Spleen (tissue), 7 donors: ENCODE results near the genes ADAMTS14, SLC29A3 and C10orf105.

GRCh38 chr10:70404648-70405123 is 741 bp downstream of the EIF4EBP2 start:
- PRO-cap, 4 experiments = peak in 4 of 4 experiments; most common plus-strand start chr10:70405018 (in 2); most common minus-strand start chr10:70405041 (in 2)
- RAMPAGE, long total RNA, 4 experiments = no peak in any of the 4 experiments

- PRO-cap, 4 experiments = no peak in any of the 4 experiments
- RAMPAGE, long total RNA, 4 experiments = no peak in any of the 4 experiments
These were observed 13.9 kb downstream of the EIF4EBP2 start for GRCh38 chr10:70417719-70418344.

DNA sequence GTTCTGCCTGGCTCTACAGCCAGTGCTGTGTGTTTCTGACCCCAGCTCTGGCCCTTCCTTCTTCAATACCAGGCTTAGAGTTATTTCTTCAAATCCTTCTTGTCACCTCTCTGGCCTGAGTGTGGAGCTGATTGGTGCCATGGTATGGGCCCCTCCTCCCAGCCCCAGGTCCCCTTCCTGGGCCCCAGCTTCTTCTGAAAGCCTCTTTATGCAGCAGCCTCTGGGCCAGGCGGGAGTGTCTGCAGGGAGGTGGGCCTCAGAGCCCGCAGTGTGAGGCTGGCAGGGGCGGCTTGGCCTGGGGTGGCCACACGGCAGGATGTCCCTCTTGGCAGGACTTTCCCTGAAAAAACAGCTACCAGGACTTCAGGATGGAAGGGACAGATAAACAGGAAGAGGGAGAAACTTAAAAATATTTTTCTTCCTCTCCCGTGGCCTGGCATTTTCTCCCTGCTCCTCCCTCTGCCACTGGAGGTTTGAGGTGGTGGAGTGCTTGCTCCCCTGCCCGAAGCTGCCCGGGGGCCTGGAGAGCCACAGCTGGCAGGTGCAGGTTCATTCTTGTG is 20.7 kb downstream of the PALD1 start:
- PRO-cap, 4 experiments = peak in 3 of 4 experiments; most common plus-strand start position 465 of the sequence (in 3); most common minus-strand start position 241 of the sequence (in 1)
- RAMPAGE, long total RNA, 4 experiments = no peak in any of the 4 experiments

- PRO-cap, 4 experiments = peak in 3 of 4 experiments; most common plus-strand start chr10:70603773 (in 1); most common minus-strand start chr10:70603502 (in 1)
- RAMPAGE, long total RNA, 4 experiments = no peak in any of the 4 experiments
These were observed 931 bp upstream of the PRF1 start for GRCh38 chr10:70603182-70604161.

DNA sequence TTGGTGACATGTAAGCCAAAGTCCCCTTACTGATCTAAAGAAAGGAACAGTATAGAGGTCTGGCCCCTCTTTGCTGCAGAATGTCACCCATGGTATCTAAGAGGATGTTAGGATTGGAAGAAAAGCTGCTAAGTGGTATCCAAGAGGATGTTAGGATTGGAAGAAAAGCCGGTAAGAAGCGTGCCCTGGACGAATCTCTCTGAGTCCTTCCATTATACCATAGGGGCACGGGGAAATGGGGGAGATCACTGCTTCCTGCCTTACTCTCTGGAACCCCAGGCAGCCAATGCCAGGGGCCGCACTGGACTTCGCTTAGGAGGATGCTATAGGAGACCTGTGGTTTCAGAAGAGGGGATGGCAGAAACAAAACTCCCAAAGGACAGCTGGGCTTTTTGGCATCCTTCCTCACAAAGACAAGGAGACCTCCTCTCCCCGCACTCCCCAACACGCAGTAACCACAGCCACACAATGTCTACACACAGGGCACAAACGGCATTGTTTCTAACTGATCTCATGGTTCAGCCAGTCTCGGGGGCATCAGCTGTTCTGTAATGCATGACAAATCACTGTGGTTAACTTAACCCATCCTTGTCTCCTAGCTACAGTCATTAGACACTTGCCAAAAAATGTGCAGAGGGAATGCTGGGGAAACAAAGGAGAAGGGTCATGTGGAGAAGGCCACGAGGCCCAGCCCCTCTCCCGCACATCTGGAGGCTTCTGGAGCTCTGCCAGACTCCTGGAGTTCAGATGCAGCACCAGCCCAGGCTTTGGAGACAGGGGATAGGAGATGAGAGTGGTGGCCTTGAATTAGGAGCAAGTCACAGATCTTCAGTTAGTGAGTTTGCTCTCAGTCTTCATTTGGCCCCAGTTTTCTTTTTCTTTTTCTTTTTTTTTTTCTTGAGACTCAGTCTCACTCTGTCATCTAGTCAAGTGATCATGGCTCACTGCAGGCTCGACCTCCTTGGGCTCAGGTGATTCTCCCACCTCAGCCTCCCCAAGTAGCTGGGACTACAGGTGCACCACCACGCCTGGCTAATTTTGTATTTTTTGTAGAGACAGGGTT is 7.6 kb upstream of the ADAMTS14 start:
- PRO-cap, 4 experiments = no peak in any of the 4 experiments
- RAMPAGE, long total RNA, 4 experiments = no peak in any of the 4 experiments

GRCh38 chr10:70671876-70673075 is at the start of gene ADAMTS14:
Gene ADAMTS14 (plus strand): TSS chr10:70672506.
- PRO-cap, 4 experiments = no peak in any of the 4 experiments
- RAMPAGE, long total RNA, 4 experiments = no peak in any of the 4 experiments

GRCh38 chr10:71252176-71252577 is 39.8 kb downstream of the UNC5B start:
- PRO-cap, 4 experiments = no peak in any of the 4 experiments
- RAMPAGE, long total RNA, 4 experiments = no peak in any of the 4 experiments

DNA sequence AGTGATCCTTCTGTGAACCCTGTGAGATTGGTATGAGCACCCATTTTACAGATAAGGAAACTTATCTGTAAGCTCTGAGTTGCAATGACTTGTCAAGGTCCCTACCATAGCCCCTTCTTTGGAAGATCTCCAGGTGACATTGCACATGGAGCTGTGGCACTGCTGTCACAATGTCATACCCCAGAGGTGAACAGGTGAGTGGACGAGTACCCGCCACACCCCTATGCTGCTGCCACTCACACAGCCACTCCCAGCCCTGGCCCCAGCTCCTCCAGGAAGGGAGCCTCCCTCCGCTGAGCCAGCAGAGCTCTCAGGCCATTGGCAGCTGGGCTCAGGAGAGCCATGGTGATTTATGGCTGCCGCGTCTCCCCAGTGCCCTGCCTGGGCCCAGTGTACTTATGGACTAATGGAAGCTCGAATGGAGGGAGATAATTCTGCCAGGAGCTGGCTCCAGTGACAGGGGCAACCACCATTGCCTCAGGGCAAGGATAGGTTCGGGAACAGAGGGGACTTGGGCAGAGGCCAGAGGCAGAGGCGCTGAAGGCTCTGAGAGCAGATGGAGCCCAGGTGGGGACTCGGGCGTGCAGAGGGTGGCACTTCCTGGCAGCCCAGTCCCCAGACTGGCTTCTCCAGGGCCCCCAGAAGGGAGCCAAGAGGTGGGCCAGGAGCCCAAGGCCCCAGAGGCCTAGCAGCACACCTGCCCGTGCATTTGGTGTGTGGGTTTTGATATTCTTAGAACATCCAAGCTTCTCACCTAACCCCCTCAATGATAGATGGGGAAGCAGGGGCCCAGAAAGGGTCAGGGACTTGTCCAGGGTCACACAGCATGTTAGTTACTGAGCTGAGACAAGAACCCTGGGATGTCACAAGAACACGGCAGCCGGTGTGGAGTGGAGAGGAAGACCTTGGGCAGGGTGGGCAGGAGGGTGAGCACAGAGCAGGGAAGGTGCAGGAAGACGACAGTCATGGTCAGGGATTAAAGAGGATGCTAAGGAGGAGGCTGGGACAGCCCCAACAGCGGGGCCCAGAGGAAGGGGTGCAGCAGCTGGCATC is 44.0 kb downstream of the UNC5B start:
- PRO-cap, 4 experiments = no peak in any of the 4 experiments
- RAMPAGE, long total RNA, 4 experiments = no peak in any of the 4 experiments

DNA sequence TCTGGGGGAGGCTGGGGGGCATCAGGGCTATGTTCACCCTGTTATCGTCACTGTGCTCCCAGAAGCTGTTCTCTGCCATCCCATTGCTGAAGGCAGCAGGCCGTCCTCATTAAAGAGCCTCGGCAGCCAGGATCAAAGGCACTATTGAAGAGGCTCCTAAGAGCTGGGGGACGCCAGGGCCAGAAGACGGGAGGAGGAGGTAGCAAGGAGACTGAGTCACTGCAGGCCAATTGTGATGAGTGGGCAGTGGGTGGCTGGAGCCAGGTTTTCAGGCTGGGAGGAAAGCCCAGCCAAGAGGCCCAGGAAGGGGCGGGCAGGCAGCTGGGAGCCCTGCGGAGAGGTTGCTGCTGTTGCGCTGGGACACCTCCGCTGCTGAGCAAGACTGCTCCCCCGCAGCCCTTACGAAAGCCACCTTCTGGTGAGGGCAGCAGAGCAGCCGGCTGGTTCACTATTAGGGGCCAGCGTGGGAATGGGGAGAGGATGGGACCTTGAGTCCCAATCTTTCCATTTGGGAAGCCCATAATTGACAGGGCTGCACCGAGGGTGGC is 48.3 kb downstream of the UNC5B start:
- PRO-cap, 4 experiments = no peak in any of the 4 experiments
- RAMPAGE, long total RNA, 4 experiments = no peak in any of the 4 experiments

GRCh38 chr10:71269555-71270229 is 49.4 kb upstream of the SLC29A3 start:
- PRO-cap, 4 experiments = no peak in any of the 4 experiments
- RAMPAGE, long total RNA, 4 experiments = no peak in any of the 4 experiments

GRCh38 chr10:71279708-71280197 is 39.3 kb upstream of the SLC29A3 start:
- PRO-cap, 4 experiments = no peak in any of the 4 experiments
- RAMPAGE, long total RNA, 4 experiments = no peak in any of the 4 experiments

DNA sequence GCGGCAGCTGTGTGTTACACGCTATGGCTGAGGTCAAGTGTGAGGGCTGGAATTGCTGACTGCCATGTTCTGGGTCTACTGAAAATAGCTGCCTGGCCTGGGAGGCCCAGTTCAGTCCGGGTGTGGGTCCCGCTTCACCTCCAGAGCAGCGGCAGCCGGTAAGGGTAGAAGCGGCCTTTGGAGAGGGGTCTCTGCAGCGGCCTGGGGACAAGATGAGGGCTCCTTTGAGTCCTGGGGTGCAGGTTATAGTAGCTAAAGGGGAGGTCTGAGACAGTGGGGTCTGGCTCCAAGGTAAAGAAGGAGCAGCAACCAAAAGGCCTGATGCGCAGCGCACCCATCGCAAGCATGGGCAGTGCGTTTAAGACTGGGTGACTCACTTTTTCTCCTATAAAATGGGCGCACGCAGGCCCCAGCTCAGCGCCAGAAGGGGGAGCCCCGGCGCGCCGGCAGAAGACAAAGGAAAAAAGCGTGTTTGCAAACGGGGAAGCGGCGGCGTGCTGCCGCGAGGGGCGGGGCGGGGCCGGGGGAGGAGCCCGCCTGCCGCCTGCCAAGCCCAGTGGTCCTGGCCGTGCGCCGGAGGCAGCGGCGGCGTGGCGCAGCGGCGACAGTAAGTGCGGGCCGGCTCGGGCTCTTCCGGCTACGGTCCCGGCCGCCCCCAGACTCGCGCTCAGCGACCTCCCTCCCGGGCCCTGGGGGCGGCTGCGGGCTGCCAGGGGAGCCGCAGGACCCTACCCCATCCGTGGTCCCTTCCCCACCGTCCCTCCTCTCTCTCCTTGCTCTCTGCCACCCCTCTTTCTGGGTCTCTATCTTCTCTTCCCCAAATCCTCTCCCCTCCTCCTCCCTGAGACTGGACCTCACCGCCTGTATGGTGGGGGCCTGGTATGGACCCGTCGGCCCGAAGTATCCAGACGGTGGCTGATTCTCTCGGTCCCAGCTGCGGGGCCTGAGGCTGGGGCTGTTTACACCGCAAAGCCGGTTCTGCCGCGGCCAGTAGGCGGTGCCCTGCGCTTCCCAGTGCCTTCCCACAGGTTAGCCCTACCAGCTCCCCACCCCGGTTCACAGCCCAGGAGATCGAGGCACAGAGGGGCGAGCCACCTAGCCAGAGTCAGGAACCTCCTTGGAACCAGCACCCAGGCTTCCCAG is at the start of gene SLC29A3:
TSS of gene SLC29A3 (plus strand) at position 556 of the 1,143 bp plus-strand sequence.
- PRO-cap, 4 experiments = peak in 4 of 4 experiments; most common plus-strand start position 556 of the sequence (in 4); most common minus-strand start position 980 of the sequence (in 2)
- RAMPAGE, long total RNA, 4 experiments = start-site peak on the plus strand in 4 of 4 experiments, centred at positions 565 to 576 of the sequence, 33 to 63 reads per replicate

- PRO-cap, 4 experiments = peak in 4 of 4 experiments; most common plus-strand start chr10:71694878 (in 2); most common minus-strand start chr10:71694747 (in 4)
- RAMPAGE, long total RNA, 4 experiments = no peak in any of the 4 experiments
These were observed 24.9 kb downstream of the C10orf105 start for GRCh38 chr10:71694478-71695296.

- PRO-cap, 4 experiments = no peak in any of the 4 experiments
- RAMPAGE, long total RNA, 4 experiments = no peak in any of the 4 experiments
These were observed at the start of gene C10orf105 for GRCh38 chr10:71719570-71720443. Gene C10orf105 (minus strand): TSS chr10:71719778.

DNA sequence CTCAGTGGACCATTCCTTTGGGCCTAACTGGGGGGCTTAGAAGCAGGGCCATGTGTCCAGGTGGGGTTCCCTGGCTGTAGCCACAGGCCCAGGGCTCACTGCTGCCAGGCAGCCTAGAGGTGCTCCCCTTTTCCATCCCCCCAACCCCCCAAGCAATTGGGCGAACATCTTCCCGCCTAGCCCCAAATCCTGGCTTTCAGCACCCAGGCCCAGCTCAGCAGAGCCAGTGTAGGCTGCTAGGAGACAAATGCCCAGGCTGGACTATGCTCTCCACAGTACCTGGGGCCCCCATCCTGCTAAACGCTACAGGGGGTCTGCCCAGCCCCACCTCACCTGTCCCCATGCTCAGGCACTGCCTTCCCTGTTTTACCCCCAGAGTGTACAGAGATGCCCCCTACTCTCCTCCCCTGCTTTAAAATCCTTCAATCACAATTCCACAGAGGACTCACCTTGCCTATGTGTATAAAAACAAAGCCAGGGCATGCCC is 23.6 kb downstream of the VSIR start:
- PRO-cap, 4 experiments = no peak in any of the 4 experiments
- RAMPAGE, long total RNA, 4 experiments = no peak in any of the 4 experiments

- PRO-cap, 4 experiments = no peak in any of the 4 experiments
- RAMPAGE, long total RNA, 4 experiments = no peak in any of the 4 experiments
These were observed 17.9 kb downstream of the VSIR start for GRCh38 chr10:71755191-71755980.

DNA sequence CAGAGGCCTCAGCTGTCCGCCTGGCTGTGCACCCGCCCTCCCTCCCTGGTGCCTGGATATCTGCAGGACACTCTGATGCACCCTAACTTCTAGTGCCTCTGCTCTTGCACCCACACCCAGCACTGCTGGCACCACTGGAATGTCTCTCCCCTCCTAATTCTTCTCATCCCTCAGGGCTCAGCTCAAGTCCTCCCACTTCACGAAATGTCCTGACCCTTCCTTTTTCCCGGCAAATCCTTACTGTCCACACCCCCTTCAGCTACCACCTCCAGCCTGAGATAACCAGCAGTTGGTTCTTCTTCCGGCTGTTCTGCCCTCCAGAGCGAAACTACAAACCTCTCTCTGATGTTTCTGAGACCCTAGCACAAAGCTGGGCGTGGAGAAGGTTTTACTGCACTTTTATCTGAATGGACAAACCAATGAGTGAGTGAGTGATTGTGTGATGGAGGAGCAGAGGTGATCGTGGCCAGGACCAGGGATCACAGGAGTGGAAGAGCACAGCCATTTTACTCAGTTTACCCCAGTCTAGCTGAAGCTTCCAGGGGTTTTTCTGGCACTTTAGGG is 968 bp upstream of the VSIR start:
- PRO-cap, 4 experiments = peak in 4 of 4 experiments; most common plus-strand start position 292 of the sequence (in 2); most common minus-strand start position 312 of the sequence (in 2)
- RAMPAGE, long total RNA, 4 experiments = no peak in any of the 4 experiments

DNA sequence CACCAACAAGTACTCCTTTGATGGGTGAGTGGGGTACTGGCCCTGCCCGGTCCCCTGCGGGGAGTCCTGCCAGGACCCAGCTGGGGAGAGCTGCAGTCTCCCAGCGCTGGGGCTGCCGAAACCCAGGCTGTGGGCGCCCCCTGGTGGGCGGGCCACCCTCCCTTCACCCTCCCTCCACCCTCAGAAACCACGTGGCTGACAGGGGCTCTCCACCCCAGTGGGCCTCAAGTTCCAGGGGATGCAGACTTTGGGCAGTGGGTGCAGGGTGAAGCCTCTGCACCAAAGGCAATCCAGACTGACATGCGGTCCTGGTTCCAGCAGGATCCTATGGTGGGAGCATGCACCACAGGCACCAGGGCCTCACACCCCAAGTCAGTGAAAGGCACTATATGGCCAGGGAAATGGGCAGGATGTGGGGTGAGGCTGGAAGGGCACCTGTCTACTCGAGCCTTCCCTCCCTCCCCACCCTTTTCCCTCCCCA is 38.7 kb upstream of the VSIR start:
- PRO-cap, 4 experiments = no peak in any of the 4 experiments
- RAMPAGE, long total RNA, 4 experiments = no peak in any of the 4 experiments

GRCh38 chr10:71814563-71815423 is 36.3 kb downstream of the PSAP start:
- PRO-cap, 4 experiments = no peak in any of the 4 experiments
- RAMPAGE, long total RNA, 4 experiments = no peak in any of the 4 experiments

- PRO-cap, 4 experiments = peak in 1 of 4 experiments; most common minus-strand start chr10:71829166 (in 1)
- RAMPAGE, long total RNA, 4 experiments = no peak in any of the 4 experiments
These were observed 22.1 kb downstream of the PSAP start for GRCh38 chr10:71828718-71829649.